ENCODE data around the genes KLK15, KLK2, KLK5, LIM2 and SIGLEC14.

- PRO-cap = no peak
Measured at GRCh38 chr19:50833303-50833809, at the start of gene KLK15. TSS of gene KLK15 (minus strand) at chr19:50833574.

- PRO-cap = no peak
Measured at GRCh38 chr19:50872917-50873625, at the start of gene KLK2. TSS of gene KLK2 (plus strand) at chr19:50873439.

DNA sequence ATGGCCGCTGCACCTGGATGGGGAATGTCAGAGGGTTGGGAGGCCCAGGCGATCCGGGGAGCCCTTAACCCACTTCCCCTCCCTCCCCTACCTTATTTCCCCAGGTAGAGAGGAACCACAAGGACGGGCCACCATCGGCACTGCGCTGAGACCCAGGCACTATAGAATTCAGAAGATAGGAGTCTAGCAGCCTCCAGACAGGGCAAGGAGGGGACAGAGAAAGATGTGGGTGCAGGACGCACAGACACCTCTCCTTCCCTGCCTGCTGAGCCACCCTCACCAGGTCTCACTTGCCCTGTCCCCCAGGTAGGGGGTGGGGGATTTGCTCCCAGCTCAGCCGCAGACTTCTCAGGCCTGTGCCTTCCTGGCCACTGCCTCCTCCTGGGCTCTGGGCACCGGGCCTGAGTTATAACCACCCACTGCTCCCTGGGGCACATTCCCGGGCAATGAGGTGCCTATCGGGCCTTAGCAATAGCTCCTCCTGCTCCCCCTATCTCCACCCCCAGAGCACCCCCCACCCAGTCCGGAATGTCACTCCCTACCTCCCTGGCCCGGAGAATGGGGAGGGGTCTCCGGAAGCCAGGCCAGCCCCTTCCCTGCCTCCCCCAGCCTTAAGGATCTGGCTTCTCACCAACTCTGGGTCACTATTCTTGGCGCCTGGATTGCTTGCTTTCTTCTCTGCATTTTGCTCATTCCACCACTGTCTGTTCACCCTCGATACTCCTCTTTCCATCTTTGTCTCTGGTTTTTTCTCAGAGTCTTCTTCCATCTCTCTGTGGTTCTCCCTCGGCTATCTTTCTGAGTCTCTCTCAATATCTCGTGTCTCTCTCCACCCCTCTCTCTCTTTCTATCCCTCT, at the start of gene KLK5:
TSS of gene KLK5 (minus strand) at position 383 of the 857 bp plus-strand sequence.
- PRO-cap = no peak

DNA sequence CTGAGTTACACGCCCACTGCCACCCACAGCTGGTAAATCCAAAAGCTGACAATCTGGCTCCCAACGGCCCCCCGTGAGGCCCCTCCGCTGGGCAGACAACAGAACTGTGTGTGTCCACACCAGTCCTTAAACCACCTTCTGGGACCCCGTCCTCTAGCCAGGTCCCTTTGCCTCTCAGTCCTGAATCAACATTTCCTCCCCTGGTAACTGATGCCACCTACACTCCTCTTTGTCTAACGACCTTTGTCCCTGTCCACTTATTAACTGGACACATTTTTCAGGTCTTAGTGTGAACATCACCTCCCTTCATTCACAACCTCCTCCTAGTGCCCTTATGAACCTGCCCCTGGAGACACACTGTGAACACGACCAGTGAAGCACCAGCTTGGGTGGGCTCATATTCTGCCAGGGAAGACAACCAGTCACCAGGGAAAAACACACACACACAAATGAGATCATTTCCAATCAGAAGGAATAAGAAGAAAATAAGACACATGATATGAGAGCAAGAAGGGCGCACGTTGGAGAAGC, 5.6 kb upstream of the VSIG10L start:
- PRO-cap = no peak

DNA sequence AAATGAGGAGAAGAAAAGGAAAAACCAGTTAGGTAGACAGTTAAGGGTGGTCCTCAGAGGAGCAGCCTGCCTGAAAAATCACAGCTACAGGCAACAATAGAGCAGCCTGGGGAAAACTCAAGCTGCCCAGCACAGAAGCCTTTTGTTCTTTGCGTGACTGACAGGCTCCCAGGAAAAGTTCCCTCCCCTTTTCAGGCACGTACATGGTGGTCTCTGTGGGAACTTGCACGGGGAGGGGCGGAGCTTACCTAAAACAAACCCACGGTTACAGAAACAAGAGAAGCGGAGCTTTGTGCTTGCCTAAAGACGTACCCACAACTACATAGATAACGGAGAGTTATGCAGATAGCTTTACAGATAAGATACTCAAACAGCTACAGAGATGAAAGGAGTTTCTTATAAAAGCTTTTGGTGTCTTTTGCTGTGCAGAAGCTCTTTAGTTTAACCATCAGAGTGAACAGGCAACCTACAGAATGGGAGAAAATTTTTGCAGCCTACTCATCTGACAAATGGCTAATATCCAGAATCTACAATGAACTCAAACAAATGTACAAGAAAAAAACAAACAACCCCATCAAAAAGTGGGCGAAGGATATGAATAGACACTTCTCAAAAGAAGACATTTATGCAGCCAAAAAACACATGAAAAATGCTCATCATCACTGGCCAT, 11.4 kb downstream of the ETFB start:
- PRO-cap = no peak

DNA sequence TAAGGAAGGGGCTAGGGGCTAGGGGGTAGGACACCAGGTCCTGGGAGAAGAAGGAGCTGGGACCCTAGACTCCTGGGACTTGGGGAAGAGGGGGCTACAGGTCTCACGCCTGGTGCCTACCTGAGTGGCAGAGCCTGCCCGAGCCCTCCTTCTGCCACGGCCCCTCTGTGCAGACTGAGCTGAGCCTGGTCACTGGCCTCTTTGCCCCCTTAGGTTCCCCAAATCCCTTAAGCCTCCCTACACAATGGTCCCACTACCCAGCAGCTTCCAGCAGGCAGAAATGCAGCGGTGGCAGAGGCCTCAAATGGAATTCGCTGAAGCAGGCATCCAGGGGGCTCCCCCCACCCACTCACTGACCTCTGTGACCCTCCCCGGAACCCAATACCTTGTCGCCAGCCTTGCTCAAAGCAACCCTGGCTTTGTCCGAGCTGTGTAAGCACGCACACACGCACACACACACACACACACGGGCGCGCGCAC, at the start of gene LIM2:
TSS of gene LIM2 (minus strand) at position 176 of the 480 bp plus-strand sequence.
- PRO-cap = no peak

GRCh38 chr19:51408810-51409463, 8.5 kb downstream of the SIGLEC10 start:
- PRO-cap = no peak

DNA sequence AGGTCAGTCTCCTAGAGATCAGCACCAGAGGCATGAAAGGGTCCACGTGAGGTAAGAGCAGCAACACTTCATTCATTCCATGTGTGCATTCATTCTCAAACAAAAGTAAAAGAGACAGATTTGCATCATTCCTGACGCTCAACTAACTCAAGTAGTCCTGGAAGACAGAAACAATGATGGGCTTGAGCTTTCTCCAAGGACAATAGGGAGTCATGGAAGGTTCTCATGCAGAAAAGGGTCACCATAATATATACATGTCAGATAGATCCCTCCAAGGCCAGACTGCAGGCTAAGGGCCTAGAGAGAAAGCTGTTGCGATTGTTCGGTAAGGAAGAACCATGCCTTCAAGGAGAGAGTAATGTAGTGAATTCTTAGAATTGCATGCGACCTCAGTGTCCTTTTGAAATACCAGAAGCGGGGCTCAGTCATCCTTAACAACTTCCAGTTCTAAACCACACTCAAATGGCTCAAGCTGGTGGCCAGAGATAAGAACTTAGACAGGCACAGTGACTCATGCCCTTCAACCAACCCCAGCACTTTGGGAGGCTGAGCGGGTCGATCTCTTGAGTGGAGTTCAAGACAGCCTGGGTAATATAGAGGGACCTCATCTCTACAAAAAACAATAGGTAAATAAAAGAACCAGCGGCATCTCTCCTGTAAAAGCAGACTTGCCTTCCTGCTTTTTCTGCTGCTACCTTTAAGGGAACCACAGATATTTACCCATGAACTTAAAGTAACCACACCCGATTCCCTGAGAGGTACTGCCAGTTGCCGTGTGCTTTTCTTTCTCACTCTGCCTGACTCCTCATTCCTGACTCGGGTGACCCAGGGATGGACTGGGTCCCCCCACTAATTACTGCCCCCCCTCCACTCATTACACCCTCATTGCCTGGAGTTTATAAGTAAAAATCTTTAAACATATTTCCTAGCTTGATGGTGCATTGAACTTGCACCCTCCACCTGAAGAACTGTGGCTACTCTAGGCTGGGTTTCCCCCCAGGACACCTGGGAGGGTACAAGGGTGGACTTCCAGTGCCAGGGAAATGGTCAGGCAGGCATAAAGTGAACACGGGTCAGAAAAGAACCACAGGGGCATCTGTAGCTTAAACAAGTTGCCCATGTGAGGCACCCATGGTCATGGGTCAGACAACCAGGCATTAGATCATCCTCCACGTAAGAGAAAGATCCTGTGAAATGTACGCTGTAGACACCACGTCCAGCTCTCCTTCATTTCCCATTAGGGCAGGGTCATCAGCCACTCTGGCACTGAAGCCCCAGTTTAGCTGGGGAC, 15.4 kb upstream of the SIGLEC6 start:
- PRO-cap = no peak

DNA sequence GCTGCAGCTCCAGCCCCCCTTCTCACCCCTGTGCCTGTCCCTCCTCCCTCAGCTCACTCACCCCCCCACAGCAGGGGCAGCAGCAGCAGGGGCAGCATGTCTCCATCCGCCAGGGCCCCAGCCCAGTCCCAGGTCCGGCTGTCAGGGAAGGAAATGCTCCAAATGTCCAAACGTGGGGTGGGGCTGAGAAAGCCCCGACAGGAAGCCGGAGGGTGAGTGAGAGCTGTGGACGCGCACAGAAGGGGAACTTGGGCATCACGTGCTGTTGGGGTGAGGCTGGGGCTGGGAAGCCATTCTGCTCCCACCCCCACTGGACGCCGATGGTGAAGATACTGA, at the start of gene SIGLEC14:
TSS of gene SIGLEC14 (minus strand) at position 164 of the 336 bp plus-strand sequence.
- PRO-cap = no peak

DNA sequence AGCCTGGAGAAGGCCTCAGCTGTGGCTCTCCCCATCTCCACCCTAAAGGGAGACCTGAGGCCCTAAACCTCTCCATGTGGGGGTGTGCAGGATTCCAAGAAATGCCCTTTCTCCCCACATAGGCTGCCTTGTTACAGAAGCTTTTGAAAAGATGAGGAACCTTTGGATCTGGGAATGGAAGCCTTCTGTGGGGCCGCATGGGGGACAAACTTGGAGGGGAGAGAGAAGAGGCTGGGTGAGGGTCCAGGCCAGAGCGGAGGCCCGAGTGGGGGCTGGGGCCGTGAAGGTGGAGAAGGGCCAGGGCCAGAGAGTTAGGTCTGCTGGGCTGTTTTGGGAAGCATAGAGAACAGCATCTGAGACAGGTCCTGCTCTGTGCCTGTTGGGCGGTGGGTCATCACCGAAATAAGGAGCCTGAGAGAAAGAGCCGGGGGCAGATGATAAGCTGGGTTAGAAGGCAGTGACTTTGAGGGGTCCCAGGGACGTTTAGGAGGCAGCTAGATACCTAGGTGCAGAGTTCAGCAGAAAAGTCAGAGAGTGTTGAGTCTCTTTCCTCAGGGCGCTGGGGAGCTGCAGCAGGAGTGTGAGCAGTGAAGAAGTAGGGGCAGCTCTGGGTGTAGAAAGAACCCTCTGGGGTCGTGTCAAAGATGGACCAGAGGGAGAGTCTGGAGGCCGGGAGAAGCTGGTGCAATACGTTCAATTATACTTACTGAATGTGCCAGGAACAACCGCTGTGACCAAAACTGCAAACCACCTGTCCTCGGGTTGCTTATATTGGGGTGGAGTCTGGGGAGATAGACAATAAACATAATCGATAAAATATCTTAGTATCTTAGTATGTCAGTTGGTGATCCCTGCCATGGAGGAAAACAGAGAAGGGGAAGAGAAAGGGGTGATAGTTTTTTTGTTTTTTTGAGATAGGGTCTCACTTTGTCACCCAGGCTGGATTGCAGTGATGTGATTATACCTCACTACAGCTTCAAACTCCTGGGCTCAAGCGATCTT, 2.7 kb downstream of the SPACA6 start:
- PRO-cap = no peak

- PRO-cap = no peak
Measured at GRCh38 chr19:51761758-51762135, 767 bp downstream of the FPR2 start.

- PRO-cap = no peak
Measured at GRCh38 chr19:51771304-51771901, 10.4 kb downstream of the FPR2 start.

- PRO-cap = no peak
Measured at GRCh38 chr19:51784707-51785519, 10.0 kb upstream of the FPR3 start.

GRCh38 chr19:51796068-51796955, 1.4 kb downstream of the FPR3 start:
- PRO-cap = no peak

DNA sequence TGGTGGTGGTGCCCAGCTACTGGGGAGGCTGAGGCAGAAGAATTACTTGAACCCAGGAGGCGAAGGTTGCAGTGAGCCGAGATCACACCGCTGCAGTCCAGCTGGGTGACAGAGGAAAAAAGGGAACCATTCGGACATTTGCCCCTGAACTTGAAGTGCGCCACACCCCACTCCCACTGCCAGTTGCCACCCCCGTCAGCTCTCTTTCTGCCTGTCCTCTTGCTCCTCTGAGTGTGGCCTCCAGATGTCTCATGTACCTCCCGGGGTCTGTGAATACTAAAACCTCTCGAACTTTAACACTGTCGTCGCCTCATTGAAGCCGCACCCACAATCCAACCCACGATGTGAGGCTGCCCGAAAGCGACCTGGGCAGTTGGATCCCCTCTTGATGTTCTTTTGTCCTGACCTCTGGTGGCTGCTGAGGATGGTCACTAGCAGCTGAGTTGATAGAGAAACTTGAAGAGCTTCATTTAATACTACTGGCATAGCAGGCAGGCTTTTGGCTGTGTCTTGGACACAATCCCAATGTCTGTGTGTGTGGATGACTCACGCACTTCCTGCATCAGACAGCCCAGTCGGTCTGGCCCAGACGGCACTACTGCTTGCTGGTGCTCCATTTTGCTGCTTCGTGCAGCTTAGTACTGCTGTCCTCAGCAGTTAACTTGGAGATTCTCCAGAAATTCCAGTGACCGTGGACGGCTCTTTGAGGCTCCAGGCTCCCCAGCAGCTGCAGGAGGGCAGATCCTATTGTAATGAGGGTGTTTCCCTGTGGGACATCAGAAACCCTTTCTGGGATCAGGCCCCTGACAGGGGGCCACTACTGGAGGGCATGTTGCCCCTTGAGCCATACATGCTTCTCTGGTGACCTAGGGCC, 4.3 kb downstream of the FPR3 start:
- PRO-cap = no peak

DNA sequence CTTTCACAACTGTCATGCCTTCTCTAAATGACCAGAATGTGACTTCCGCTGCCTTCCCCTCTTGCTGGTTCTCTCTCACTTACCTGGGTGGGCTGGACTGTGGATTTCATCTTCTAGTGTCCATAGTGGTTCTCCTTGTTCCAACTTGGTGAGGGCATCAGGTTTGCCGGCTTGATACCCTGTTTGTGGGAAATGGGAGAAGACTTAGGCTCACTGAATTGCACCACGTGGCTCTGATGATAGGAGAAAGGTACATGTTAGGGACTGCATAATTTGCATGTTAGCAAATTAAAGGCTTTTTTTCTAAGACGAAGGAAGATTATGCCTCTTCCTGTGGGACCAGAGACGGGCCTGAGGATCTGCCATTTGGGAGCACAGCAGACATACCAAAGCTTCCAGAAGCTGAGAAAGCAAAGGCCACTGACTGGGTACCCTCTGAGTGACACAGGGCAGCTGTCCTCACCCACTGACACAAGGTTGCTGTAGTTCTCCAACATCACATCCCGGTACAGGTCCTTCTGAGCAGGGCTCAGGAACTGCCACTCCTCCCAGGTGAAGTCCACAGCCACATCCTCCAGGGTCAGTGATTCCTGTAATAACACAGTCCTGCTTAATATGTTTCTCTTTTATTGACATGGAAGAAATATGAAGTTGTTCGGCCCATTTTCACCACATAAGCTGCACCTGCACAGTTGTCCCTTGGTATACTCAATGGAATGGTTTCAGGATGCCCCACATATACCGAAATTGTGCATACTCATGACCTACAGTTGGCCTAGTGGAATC, 8.2 kb downstream of the ZNF649 start:
- PRO-cap = no peak

- PRO-cap = bidirectional peak, plus-strand start at chr19:52138905, minus-strand start at chr19:52138901; bidirectional peak, plus-strand start at chr19:52139442, minus-strand start at chr19:52139325
Measured at GRCh38 chr19:52138622-52139677, 788 bp downstream of the ZNF616 start.

DNA sequence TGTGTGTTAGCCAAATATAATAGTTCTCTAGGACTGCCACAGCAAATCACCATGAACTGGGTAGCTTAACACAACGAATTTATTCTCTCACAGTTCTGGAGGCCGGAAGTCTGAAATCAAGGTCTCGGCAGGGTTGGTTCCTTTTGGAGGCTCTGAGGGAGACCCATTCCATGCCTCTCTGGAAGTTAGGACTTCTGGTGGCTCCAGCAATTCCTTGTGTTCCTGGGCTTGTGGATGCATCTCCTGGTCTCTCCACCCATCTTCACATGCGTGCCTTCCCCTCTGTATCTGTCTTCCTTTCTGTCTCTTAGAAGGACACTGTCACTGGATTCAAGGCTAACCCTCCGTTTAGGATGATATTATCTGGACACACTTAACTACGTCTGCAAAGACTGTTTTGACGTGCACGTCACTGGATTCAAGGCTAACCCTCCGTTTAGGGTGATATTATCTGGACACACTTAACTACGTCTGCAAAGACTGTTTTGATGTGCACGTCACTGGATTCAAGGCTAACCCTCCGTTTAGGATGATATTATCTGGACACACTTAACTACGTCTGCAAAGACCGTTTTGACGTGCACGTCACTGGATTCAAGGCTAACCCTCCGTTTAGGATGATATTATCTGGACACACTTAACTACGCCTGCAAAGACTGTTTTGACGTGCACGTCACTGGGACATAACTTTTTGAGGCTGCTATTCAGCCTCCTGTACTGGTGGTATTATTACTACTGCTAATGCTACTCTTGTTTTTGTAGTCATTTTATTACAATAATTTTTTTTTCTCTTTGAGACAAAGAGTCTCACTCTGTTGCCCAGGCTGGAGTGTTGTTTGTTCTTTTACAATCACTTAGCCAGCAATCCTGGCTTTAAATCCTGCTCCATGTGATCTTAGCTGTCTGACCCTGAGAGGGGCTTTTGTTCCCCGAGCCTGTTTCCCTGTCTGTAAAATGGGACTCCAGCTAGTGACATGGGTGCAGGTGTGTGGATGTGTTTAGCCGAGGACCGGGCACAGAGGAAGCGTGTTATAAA, 11.0 kb downstream of the PPP2R1A start:
- PRO-cap = no peak

- PRO-cap = no peak
Measured at GRCh38 chr19:52201566-52201864, 11.7 kb downstream of the PPP2R1A start.

DNA sequence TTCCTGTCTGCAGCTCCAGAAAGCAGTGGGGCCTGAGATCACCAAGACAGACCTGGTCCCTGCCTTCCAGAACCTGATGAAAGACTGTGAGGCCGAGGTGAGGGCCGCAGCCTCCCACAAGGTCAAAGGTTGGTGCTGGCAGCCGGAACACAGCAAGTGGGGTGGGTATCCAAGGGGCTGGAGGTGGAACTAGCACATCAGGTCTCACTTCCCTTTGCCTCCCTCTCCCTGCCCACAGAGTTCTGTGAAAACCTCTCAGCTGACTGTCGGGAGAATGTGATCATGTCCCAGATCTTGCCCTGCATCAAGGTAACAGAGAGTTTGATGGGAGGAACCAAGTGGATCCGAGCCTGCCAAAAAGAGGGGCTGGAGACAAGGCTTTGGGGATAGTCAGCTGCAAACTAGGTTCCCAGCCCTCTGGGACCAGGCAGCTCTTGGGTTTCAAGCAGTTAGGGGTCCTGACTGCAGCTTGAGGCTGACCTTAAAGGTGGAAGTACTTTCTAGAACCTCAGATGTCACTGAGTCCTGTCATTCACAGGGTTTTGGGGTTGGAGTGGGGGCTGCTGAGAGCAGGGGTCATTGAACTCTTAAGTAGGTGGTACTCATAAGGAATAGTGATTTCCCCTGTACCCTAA, 26.0 kb downstream of the PPP2R1A start:
- PRO-cap = no peak